Skeletal muscle cell (primary cell): ENCODE measurements around a stretch of chr21.

DNA sequence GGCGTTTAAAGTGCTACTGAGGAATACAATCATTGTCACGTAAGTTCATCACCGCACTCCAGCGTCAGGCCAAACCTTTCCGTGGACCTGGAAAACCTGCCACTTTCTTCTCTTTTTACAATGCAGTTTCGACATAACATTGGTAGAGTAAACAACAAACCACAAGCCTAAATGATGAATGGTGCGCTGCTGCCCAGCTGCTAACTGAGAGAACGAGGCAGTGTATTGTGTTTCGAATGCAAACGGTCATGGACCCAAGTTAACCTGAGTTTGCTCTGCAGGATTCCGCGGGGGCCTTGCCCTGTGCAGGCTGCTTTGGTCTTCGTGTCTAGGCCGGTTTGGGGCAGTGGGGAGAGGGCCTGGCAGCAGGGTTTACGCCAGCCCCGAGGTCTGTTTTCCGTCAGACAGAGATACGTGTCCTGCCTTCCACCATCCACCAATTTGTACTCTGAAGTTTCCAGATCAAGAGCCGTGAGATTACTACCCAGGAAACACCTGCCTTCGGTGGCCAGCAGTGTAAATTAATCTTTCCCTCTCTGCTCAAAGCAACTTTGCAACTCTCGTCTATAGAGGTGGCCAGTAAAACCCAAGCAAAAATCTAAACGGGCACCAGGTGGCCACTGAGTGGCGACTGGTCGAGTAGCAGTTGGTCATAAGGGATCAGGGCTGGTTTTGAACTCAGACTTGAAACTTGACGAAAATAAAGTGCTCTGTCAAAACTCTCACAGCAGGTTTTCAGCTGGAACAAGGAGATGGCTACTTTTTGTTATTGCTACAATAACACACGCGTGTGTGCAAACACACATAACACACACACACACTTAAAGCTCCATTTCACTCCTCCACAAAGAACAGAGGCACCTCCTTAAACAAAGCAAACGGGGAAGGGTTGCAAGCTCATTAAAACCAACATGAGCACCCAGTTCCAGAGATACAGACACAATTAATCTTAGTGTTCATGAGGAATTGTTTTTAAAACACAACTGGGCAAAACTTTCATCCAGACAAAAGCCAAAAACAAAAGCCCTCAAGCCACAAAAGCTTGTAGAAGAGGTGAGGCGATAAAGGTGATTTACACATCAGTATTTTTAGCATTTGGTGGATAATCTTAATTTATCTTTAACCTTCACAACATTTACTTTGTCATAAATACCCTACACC lies 6.5 kb upstream of the PRDM15 start:
- RRBS, result no CpG with 5 or more reads among the region's 29 CpGs

DNA sequence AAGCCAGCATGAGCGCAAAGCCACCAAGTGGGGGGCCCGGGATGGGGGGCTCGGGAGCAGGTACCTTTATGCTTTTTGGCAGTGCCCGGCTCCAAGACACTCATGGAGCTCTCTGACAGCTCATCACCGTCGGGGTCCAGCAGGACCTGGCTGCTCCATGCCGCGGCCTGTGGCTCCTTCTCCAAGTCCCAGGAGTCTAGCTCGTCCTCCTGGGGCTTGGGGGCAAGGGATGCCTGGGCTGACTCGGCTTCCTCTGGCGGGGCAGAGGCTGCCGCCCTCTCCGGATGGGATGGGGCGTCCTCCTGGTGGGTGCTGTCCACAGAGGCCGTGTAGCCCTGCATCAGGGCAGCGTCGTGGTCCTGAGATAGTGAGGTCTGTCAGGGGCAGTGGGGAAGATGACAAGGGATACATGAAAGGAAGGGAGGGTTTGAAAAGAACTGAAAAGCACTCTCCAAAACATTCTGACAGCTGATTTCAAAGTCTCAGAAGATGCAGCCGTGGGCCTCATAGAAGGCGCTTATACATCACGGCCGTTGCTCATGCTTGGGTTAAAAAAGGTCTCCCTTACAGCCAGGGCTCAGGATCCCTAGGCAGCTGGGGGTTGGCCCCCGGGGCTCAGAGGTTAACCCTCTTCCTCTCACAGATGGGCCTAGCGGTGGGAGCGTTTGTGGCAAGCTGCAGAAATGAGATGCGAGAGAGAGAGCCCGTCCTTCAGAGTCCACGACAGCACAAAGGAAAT lies 20.0 kb upstream of the PRDM15 start:
- RRBS, result 95% methylated on average over 3 of the region's 27 CpGs

- RRBS, result 28% methylated on average over 2 of the region's 9 CpGs
These were observed 5.7 kb downstream of the C2CD2 start for GRCh38 chr21:41948017-41948604.

DNA sequence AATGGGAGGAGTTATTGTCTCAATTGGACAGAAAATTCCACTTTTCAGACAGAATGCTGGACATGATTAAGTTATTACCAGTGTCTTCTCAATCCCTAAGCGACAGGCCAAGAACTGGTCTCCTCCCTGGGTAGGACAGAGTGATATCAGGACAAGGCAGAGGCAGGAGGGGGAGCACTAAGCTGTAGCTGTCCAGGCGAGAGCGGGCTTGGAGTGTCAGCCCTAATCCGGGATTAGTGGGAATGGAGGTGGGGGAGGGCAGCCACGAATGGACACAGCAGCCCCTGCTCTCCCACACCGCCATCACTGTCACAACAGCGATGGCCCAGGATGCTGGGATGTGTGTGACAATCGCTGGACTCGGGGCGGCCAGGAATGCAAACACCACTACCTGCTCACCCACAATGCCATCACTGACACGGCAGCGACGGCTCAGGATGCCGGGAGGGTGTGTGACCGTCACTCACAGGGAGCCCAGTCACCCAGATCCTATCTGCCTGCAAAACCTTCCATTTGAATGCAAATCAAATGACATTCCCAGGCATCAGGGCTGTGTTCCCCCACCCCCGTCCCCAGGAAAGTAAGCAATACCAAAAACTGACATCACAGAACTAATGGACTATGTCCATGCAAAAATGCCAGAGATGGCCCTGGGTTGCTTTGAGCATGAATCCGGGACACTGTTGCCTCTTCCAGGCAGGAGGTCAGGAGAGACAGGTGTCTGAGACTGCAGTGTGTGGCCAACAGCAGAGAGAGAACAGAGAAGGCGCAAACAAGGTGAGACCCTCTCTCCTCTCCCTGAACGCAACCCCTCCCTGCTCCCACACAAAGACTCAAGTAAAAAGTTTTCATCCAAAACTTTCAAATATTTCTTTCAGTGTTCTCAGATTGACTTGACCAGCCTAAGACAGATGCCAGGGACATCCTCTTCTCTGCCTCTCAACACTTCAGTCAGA lies 2.7 kb downstream of the C2CD2 start:
- RRBS, result no CpG with 5 or more reads among the region's 19 CpGs

GRCh38 chr21:41991690-41992351 lies 18.3 kb downstream of the ZBTB21 start:
- RRBS, result no CpG with 5 or more reads among the region's 20 CpGs

DNA sequence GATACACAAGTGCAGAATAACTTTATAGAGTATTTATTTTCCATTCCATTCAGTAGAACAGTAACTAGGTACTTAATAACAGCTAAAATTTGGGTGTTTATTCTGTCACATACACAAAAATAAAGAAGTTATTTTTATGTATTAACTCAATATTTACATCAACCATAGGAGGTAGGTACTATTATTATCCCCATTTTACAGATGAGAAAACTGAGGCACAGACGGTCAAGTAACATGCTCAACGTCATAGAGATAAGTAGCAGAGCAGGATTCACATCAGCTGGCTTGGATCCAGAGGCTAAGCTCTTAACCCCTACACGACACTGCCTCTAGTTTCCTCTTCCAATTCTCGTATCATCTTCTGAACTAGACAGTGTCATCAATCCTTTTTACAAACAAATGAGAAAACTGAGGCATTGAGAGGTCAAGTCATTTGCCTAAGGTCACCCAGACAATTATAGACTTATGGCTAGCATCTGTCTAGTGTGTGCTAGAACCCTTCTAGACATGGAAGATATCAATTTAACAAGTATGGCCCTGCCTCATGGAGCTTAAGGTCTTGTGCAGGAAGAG lies 9.2 kb downstream of the ZBTB21 start:
- RRBS, result no CpG with 5 or more reads among the region's 4 CpGs

GRCh38 chr21:42006803-42007196 lies 3.4 kb downstream of the ZBTB21 start:
- RRBS, result no CpG with 5 or more reads among the region's 1 CpG

GRCh38 chr21:42037942-42038457 lies 27.8 kb upstream of the ZBTB21 start:
- RRBS, result 21% methylated on average over 2 of the region's 16 CpGs

DNA sequence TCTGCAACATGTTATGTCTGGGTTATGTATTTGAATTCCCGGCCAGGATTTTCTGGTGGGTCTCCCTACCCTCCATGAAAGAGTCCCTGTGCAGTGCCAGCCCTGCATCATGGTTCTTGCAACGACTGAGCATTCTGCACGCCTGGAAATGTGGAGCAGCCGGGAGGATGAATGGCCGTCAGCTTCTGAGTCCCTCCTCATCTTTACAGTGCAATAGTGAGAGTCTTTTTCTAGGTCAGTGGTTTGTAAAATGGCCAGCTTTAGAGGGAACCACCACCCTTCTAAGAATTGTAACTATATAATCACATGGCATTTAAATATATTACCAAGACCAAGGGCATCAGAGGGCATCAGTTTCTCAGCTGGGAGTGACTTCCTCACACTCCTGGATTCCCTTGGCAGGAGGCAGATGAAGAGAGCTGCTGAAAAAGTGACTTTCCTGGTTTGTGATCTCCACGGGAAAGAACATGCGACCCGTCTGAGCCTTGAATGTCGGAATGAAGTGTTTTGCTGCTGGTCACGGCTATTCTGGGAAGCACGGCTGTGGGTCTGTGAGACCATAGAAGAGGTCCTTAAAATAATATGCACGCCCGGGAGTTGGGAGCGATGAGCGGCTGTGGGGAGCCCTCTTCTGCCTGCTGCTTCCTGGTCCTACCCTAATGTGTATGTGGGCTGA lies 13.4 kb upstream of the UMODL1 start:
- RRBS, result no CpG with 5 or more reads among the region's 15 CpGs

DNA sequence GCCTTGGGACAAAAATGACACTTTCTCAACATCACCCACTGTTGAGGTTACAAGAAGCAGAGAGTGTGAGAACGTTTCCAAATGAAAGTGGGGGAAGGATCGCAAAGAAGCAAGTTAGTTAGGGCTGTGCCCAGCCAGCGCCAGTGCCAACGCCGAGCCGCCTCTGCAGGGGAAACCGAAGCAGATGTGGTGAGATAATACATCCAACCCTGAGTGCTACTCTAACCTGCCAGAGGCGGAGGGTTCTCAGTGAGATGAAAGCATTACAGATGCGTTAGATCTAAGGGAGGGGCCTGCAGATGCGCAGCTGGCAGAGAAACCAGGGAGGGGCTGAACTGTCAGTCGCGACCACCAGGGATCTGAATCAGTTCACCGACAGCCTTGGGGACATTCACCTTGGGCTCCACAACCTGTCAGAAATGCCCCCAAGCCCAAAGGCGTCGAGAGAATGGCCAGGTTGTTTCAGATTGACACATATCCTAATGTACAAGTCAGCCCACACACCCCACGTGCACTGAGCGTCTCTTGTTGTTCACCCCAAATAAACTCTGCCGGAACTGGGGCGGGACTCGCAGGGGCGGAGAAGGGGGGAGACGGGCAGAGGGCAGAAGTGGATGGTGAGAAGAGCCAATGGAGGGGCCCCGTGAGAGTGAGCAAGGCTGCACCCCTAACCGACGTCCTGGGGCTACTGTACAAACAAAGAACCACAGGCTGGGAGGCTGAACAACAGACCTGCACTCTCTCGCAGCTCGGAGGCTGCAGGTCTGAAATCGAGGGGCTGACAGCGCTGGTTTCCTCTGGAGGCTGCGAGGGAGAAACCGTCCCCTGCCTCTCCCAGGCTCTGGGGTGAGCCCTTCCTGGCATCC lies 8.7 kb upstream of the UMODL1 start:
- RRBS, result no CpG with 5 or more reads among the region's 31 CpGs

DNA sequence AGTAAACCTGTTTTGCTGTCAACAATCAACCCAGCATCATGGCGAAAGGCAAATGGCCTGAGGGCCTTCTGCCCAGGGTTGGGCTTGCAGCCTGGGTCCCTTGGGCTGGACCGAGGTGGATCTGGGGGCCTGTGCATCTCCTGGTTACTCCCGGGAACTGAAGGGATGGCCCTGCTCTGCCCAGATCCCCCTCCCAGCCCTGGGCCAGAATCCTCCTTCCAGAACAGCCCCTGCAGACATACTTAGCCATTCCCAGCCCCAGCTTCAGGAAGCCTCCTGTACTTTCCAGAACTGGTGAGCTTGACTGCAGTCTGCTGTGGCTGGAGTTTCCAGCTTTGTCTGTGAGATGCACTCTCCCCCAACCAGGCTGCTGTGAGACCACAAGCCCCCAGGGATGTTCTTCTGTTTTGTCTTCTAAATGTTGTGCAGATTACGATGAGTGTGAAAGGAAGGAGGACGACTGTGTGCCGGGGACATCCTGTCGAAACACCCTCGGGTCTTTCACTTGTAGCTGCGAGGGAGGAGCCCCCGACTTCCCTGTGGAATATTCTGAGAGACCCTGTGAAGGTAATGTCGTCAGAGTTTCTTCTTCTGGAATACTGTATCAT lies 49.6 kb downstream of the UMODL1 start:
- RRBS, result no CpG with 5 or more reads among the region's 11 CpGs

GRCh38 chr21:42209746-42210575 lies 9.0 kb upstream of the ABCG1 start:
- RRBS, result no CpG with 5 or more reads among the region's 12 CpGs

- RRBS, result no CpG with 5 or more reads among the region's 28 CpGs
These were observed 1.4 kb downstream of the ABCG1 start for GRCh38 chr21:42220098-42220993.

DNA sequence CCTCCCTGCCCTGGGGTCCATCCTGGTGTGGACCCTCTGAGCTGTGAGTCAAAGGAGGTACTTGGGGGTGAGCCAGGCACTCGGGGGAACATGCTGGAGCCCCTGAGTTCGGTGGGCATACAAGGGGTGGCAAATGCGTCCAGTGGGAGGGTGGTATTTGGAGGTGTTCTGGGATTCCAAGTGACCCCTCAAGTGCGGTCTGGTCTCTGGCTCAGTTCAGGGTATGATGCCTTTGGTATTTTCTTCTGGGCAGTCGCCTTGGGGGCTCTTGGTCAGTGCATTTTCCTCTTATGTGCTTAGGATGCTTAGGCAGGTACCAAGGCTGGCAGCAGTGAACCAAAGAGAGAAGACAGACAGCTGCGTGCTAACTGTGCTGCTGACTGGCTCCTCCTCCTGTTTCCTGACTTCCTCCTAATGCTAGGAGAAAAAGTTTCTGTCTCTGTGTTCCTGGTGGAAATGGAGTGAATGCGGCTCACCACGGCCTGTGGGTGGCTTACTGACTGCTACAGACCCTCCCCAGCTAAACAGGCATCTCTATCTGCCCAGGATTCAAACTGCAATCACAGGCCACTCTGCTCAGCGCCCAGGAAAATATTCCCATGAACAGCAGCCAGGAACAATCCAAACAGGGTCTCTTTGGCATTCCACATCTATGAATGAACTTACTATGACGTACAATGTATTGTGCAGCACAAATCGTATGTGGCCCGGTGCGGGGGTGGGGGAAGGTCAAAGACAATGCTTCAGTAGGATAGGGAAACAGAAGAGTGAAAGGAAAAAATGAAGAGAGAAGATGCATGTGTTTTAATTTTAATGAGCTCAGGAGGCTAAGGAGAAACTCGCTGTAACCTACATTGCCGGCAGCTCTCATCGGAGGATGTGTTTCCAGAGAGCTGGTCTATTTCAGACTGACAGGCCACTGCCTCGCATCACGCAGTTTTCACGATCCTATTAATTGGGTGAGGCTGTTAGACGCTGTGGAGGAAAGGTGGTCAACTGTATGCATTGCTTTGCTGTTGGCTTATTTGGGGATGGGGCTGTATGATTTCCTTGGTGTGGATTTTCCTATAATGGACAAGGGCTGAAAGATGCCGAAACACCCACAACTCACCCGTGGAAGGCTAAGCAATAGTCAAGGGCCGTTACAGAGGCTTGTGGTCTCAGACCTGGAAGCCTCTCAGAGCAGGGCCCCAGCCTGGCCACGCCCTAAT lies 2.9 kb downstream of the ABCG1 start:
- RRBS, result no CpG with 5 or more reads among the region's 24 CpGs

DNA sequence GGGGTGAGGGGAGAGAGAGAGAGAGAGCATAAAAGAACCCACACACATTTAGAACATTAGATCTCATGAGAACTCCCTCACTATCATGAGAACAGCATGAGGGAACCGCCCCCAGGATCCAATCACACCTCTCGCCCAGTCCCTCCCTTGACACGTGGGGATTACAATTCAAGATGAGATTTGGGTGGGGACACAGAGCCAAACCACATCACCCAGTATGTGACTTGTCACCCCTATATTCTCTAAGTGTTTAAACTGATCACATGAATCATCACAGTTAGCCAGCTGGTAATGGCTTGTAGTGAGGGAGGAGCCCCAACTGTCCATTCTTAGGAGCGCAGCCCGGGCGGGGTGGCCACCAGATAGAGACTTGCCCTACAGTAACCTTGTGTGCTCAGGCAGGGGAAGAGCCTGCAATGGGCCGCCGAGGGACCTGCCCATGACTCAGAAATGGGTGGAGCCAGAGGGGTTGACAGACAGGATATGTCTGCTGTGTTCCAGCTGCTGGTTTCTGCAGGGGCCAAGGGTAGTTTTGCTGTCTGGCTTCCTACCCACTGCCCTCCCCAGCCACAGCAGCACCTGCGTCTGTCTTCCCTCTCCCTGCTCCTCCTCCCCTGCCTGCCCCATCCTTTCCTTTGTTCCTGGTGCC lies 9.0 kb downstream of the ABCG1 start:
- RRBS, result no CpG with 5 or more reads among the region's 9 CpGs

DNA sequence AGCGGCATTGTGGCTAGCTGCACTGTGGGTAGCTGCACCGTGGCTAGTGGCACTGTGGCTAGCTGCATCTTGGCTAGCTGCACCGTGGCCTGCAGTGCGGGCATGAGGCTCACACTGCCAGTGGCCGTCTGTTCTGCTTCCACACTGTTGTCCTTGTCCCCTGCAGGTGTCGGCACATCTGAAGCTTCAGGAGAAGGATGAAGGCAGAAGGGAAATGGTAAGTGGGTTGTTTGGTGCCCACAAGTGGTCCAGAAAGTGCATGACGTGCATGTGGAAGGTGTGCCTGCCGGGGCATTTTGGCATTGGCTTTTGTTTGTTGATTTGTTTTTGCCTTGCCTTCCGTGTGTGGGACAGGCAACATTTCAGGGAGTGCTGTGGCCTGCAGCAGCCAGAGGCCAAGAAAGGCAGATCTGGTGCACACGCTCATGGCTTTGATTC lies 38.5 kb downstream of the TFF3 start:
- RRBS, result no CpG with 5 or more reads among the region's 10 CpGs

DNA sequence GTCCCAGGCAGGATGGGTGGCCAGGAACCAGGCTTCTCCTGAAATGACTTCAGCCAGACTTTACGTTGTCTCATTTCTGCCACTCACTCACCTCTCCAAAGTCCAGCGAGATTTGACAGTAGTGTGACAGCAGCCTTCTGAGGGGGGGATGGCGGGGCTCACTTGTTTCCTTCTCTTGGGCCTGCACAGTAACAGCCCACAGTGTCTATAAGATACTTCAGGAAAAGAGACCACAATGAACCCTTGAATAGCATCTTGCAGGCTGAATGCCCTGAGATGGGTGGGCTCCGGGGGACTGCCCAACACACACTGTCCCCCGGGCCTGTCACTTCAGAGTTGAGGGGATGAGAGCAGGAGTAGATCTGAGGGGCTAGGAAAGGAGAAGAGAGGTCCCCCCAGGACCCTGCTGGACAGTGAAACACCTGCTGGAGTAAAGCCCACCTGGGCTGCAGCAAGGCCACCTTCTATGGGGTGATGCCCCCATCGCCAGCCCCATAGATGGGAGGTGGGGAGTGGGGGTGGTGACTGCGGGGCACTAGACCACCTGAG lies 32.1 kb downstream of the TFF3 start:
- RRBS, result no CpG with 5 or more reads among the region's 7 CpGs

GRCh38 chr21:42295929-42296823 lies 19.0 kb downstream of the TFF3 start:
- RRBS, result no CpG with 5 or more reads among the region's 32 CpGs

DNA sequence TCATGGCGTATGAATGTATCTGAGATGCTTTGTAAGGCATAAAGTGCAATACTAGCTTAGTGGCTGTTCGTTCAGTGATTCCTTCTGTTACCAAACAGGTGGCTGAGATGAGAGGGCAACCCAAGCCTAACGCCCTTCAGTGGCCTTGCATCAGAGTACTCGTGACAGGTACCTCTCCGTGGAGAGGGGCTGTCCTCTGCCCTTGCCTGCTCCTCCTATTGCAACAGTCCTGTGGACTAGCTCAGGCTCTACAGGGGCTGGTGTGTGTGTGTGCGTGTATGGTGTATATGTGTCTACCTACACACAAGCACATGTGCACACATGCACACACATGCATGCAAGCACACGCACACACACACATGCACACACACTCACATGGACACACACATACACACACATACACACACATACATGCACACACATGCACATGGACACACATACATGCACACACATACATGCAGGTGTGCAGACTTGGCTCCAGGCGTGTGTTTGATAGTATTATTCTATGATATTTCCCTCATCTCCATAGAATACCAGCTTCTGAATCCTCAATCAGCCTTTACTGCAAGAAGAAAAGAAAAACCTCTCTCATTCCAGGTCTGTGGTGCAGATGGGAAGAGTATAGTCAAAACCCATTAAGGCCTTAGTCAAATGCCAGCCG lies 15.1 kb downstream of the TFF3 start:
- RRBS, result no CpG with 5 or more reads among the region's 9 CpGs

DNA sequence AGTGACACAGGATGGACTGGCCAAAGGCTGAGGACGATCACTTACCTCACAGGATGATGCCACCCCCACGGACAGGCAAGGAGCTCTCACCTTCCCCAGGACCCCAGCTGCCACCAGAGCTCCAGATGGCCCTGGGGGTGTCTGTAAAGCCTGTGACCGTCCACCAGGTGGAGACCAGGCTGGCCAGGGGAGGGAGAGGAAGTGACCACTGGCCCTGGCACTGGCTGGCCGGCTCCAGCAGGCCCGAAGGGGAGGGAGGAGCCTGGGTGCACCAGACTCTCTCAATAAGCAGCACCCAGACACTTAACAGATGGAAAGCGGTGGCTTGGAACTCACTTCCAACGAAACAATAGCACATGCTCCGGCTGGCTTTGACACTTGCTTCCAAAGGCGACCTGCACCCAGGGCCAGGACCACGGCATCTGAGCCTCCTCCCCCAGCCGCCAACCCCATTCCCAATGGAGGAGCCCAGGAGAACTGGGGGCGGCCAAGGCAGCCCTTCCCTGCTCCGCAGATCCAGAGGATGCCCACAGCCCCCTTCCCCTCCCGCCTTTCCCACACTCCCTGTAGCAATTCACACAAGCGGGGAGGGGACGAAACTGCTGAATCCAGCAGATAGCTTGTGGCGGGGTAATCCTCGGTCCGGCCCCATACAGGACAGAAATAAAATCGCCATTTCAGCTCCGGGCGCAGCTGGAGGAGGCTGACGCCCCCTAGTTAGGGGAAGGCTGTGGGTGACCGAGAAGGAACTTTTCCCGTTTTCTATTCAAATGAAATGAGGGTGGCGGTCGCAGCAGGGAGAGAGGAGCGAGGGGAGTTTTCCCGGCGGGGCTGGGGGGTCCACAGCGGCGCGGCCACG lies 726 bp upstream of the PDE9A start:
- RRBS, result 0% methylated on average over 8 of the region's 34 CpGs